ENCODE data around the genes ALDH18A1, ENTPD1, TLL2 and TM9SF3.

DNA sequence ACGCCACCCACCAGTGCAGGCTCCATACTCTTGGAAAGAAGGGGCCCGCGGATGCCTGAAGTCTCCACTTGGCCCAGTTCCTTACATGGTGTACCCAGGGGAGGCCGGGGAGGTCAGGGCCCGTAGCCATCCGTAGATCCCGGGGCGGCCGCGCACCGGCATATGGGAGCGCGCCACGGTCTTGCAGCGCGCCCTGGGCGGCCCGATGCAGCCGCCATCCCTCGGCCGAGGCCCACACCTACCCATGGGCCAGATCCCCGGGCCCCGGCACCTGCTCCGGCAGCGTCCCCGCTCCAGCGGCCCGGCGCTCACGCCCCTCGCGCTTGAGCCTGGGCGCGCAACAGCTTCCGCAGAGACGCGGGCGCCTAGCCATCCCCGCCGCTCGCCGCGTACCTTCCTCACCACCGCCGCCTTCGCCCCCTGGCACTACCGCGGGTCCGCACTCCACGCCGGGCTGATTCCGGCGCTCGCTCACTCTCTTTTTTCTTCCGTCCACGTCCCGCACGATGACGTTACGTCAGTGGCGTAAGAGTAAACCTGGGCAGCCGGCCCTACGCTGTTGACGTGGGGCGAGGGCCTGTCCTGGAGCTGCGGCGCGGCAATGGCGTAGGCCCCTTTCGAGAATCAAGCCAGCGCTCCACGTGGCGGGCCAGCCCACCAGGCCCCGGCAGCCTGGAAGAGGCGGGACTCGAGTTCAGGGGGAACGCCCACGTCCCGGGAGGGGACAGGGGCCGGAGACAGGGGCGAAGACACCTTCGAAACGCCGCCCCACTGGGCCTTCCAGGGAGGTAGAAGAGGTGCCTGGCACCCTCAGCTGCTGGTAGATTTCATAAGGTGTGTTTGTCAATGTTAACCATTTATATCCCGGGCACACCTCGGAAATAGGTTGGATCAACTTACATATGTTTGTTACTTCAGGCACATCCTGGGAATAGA is at the start of gene ALDH18A1:
Gene ALDH18A1, minus strand, starts transcription at position 508 of the 936 bp plus-strand sequence.
- RRBS: 2% methylated on average over 11 of the region's 86 CpGs

DNA sequence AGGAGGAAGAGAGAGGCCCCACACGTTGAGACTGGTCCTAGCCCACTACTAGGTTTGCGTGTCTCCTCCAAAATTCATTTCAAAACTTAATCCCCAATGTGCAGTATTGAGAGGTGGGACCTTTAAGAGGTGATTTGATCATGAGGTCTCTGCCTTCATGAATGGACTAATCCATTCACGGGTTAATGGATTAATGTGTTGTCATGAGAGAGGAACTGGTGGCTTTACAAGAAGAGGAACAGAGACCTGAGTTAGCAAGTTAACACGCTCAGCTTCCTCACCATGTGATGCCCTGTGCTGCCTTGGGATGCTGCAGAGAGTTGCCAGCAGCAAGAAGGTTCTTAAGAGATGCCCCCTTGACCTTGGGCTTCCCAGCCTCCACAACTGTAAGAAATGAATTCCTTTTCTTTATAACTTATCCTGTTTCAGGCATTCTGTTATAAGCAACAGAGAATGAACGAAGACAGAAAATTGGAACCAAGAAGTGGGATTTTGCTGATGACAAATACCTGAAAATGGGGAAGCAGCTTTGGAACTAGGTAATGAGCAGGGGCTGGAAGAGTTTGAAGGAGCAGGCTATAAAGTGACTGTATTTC is 3.7 kb upstream of the TCTN3 start:
- RRBS: no CpG with 5 or more reads among the region's 5 CpGs

DNA sequence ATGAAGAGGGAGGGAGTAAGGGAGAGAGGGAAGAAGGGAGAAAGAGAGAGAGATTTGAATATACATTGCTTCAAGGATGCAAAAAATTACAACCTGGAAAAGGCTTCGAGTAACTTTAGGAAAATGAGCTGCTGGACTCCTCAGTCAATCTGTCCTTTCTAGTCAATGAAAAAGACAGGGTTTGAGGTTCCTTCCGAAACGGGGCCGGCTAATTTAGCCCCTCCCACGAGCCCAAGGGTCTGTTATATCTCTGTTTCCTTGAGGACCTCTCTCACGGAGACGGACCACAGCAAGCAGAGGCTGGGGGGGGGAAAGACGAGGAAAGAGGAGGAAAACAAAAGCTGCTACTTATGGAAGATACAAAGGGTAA is at the start of gene ENTPD1:
Gene ENTPD1, plus strand, starts transcription at position 274 of the 370 bp plus-strand sequence.
- RRBS: no CpG with 5 or more reads among the region's 8 CpGs

GRCh38 chr10:96138513-96139168 is 8.5 kb downstream of the ZNF518A start:
- RRBS: no CpG with 5 or more reads among the region's 6 CpGs

DNA sequence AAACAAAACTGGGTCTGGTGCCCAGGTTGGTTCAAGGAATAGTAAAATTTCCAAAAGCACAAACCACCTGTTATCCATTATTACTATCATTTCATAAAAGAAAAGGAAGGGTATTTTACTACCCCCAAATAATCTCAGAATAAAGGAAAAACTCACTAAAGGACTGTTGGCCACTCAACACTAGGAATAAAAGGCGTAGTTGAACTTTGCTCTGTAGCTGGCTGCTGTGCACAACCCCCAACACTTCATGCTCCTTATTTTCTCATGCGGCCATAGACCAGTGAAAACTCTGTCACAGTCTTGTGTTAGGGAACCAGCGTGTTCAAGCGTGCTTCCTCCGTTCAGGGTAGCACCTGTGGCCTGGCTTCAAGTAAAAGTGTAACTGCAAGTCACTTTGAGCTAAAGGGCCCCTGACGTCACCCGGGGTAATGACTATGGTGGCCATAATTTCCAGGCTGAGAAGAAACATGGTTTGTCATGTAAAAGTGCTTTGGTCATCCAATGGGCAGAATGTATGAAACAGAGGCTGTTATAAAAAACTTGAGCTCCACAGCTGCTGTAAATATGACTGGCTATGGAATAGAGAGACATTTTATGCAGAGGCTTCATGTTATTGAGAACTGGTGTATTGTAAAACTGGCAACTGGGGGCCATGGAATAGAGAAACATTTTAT is 27.0 kb downstream of the BLNK start:
- RRBS: no CpG with 5 or more reads among the region's 7 CpGs

DNA sequence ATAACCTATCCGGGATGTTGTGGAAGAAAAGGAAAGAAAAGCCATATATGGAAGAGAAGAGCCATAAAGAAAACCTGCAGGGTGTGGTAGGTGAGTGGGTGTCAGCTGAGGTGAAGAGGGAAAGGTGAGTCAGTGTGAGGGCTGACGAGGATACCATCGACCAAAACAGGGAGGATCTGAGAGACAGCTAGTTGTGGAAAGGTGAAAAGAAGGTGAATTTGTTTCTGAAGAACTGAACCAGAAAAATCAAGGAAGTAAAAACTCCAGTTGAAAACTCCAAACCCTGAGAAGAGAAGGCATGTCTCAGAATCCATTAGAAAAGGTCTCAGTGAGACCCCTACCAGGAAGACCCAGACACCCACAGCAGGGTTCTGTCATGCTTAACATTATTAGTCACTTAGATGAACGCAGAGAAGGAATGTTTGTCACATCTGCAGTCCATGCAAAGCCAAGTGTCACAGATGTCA is 4.1 kb downstream of the BLNK start:
- RRBS: no CpG with 5 or more reads among the region's 4 CpGs

DNA sequence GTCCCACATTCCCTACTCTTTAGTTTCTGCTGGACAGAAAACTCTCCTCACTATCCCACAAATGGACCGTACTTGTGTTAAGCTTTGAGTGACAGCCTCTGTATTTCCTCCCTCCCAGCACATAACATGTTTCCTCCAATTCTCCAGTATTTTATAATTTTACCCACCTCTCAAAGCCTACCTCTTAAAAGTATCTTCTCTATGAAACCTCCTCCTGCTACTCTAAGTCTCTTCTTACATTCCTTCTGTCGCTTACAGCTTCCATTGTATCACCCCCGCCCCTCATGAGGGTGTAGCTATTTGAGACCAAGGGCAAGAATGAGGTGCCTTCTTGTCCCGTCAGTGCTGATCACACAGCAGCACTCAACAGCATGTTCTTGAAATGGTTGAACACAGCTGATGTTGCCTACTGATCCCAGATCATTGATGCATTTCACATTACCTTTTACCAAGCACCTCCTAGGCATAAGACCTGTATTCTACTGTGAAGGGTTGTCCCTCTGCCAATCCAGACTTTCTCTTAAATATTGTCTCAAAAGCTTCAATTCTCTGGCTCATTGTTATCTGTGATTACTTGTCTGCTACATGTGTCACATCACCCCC is 1.5 kb downstream of the BLNK start:
- RRBS: no CpG with 5 or more reads among the region's 4 CpGs

GRCh38 chr10:96306347-96307069 is 2.3 kb downstream of the DNTT start:
- RRBS: no CpG with 5 or more reads among the region's 11 CpGs

GRCh38 chr10:96513462-96514428 is at the start of gene TLL2:
Gene TLL2, minus strand, starts transcription at chr10:96513926.
- RRBS: 2% methylated on average over 40 of the region's 84 CpGs

- RRBS: no CpG with 5 or more reads among the region's 2 CpGs
Measured at GRCh38 chr10:96529982-96530970, 16.6 kb upstream of the TLL2 start.

- RRBS: 1% methylated on average over 38 of the region's 107 CpGs
Measured at GRCh38 chr10:96586423-96587247, at the start of gene TM9SF3. Gene TM9SF3, minus strand, starts transcription at chr10:96587012.

GRCh38 chr10:96587248-96588030 is 627 bp upstream of the TM9SF3 start:
- RRBS: 1% methylated on average over 9 of the region's 24 CpGs

DNA sequence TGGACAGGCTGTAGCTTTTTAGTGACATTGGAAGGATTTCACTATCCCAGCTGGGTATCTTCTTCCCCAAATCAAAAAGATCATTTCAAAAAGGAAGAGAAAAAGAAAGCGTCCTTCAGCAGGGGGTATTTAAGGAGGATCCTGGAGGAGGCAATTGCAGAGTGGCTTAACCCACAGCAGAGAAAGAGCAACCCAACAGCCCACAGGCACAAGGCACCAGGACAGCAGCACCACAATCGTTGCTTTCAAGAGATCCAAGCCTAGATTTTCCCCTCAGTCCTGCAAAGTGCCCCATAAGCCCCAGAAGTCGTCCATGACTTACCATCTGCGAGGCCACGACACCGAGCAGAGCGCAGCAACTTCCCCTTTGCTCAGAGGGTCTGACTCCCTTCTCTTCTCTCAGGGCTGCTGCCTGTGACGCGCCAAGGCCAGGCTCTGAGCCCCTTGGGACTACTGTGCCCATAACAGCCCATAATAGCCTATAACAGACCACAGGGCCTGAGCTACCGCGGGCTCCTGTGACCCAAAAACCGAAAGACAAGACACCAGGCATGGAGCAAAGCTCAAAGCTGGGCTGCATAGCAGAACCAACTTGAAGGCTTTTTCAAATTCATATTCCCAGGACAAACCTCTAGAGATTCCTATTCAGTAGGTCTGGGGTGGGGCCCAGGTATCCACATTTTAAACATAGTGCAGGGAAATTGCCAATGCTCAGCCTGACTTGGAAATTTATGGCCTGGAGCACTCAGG is 19.7 kb downstream of the PIK3AP1 start:
- RRBS: no CpG with 5 or more reads among the region's 12 CpGs

DNA sequence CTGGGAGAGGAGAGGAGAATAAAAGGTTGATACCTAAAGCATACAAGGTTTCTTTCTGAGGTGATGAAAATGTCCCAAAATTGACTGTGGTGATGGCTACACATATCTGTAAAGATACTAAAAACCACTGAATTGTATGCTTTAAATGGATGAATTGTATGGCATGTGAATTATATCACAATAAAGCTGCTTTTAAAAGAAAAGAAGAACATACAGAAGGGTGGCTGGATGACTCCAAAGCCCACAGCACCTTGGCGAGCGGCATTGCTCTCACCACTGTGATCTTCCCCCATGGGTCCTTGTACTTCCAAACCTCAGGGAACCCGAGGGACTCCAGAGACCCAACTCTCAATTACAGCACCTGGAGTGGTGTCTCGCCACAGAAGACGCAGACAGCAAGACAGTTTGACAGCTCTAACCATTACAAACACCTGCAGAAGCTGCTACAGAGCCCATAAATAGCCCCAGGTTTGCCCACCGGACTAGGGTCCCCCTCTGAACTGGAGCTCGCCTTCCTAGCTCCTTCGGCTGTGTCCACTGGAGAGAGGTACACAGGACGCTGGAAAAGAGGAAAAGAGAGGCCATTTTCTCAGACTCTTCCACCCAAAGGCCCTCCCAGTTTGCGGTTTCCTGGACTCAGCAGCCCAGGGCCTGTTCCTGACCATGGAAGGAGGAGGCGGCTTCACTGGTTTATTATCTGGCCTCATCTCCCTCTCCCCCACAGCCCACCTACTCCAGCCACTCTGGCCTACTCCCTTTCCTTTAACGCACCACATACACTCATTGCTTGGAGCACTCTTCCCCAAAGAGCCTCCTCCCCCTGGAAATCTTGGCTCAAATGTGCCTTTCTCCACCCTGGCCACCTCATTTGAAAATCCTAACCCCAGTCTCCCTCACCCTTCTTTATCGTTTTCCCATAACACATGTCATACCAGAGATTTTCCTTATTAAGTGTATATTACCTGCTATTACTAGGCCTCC is 1.9 kb downstream of the PIK3AP1 start:
- RRBS: no CpG with 5 or more reads among the region's 13 CpGs

- RRBS: no CpG with 5 or more reads among the region's 36 CpGs
Measured at GRCh38 chr10:96719116-96720344, 784 bp downstream of the PIK3AP1 start.

- RRBS: no CpG with 5 or more reads among the region's 12 CpGs
Measured at GRCh38 chr10:96984712-96985118, 152.6 kb downstream of the LCOR start.

DNA sequence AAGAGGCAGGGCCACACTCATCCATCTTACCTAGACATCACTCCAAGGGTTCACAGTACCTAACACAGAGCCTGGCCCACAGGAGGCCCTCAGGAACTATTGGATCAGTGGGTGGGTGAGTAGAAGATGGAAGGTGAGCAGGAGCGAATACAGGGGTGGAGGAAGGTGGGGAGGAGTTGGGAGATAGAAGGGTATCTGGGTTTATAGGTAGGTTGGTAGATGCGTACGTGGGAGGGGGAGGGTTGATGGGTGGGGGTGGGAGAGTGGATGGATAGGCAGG is 34.7 kb downstream of the SLIT1 start:
- RRBS: no CpG with 5 or more reads among the region's 3 CpGs

GRCh38 chr10:97327585-97328440 is 6.7 kb downstream of the FRAT2 start:
- RRBS: no CpG with 5 or more reads among the region's 11 CpGs

- RRBS: no CpG with 5 or more reads among the region's 9 CpGs
Measured at GRCh38 chr10:97336803-97337707, 2.5 kb upstream of the FRAT2 start.

GRCh38 chr10:97388304-97388738 is 12.8 kb downstream of the RRP12 start:
- RRBS: 96% methylated on average over 3 of the region's 8 CpGs

All from GM12891 (cell line).